ENCODE measurements around the gene PCGF1.

DNA sequence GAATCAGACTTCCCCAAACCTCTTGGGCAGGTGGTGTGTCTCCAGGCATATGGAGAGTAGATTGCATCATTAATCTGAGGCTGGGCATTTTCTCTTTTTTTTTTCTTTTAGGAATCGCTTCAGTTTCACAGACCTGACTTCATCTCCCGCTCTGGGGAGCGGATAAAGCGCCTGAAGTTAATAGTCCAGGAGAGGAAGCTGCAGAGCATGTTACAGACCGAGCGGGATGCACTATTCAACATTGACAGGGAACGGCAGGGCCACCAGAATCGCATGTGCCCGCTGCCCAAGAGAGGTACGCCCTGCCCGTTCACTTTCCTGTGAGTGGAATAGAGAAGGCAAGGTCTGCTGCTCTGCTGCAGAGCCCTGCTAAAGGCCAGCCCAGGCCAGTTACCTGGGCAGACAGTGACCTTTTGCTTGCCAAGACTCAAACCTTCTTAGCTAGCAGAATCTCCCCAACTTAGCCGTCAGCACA lies 40.1 kb downstream of the NAT8 start:
- PRO-cap = no peak

- PRO-cap = no peak
Observed at GRCh38 chr2:73700935-73701634, 36.1 kb downstream of the TPRKB start.

- PRO-cap = no peak
Observed at GRCh38 chr2:73832947-73833200, 4.1 kb downstream of the STAMBP start.

DNA sequence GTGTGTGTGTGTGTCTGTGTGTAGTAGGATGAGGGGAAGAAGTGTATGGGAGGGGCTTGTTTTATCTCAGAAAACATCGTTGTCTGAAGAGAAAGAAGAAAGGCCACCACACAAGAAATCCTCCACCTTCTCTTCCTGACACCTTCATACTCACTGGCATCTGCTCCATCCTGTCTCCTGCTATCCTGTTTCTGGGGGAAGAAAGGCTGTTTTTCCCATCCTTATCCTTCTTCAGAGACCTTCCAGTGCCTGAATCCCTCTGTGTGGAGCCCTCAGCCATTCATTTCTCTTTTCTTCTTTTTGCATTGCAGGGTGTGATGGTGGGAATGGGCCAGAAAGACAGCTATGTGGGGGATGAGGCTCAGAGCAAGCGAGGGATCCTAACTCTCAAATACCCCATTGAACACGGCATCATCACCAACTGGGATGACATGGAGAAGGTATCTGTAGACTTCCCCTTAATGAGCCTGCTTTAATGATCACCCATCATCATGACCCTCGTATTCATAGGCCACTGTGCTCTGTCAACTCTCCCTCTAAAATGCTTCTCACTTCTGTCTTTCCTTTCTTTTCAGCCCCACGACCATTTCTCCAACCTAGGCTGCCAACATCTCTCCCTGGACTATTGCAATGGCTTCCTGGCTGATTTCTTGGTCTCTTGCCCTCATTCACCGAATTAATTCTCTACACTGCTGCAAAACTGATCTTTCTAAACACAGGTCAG lies 9.4 kb downstream of the ACTG2 start:
- PRO-cap = no peak

DNA sequence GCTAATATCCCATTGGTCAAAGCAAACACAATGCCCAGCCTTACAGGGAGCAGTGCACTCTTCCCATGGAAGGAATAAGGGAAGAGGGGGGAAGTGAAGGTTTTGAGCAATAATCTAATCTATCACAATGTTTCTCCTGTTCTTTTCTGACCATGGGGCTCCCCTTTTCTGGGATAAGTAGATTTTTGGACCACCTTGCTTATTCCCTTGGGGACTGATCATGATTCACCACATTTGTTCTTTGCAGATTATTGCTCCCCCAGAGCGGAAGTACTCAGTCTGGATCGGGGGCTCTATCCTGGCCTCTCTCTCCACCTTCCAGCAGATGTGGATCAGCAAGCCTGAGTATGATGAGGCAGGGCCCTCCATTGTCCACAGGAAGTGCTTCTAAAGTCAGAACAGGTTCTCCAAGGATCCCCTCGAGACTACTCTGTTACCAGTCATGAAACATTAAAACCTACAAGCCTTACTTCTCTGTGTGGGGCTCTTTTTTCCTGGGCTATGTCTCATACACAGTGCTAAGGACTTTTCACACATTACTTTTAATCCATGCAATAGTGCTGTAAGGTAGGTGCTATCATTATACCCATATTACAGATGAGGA lies 7.4 kb upstream of the DGUOK start:
- PRO-cap = no peak

GRCh38 chr2:73979574-73980245 lies 5.0 kb upstream of the TET3 start:
- PRO-cap = no peak

GRCh38 chr2:74003003-74003895 lies 18.5 kb downstream of the TET3 start:
- PRO-cap = no peak

GRCh38 chr2:74198770-74199416 lies 478 bp downstream of the MTHFD2 start:
- PRO-cap = unidirectional peak, minus-strand start at chr2:74199262

DNA sequence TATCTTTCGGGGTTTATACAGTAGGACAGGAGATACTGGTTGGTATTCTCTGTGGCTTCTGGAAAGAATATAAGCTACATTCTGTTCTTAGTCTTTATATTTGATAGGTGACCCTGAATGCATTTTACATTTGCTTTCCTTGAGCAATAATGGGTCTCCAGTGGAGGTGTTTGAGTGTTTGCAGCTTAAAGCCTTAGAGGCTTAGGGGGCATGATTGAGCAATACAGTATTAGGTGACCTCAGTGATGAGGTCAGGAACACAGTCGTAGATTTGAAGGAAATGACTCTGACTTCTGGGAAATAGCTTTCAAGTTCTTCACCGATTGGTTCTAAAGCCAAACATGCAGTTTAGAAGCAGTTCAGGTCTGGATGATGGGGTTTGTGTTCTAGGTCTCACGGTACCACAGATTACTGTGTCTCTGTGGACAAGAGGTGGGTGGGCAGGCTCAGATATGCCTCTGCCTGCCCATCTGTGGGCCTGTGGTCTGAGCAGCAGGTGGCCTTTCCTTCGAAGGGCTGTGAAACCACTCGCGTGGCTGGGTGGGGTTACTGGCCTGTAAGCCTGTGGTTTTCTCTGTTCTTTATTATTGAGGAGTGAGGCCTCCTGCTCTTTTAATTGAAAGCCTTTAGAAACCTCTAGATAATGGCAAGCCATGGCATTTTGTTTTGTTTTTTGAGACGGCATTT lies 7.8 kb downstream of the MTHFD2 start:
- PRO-cap = no peak

DNA sequence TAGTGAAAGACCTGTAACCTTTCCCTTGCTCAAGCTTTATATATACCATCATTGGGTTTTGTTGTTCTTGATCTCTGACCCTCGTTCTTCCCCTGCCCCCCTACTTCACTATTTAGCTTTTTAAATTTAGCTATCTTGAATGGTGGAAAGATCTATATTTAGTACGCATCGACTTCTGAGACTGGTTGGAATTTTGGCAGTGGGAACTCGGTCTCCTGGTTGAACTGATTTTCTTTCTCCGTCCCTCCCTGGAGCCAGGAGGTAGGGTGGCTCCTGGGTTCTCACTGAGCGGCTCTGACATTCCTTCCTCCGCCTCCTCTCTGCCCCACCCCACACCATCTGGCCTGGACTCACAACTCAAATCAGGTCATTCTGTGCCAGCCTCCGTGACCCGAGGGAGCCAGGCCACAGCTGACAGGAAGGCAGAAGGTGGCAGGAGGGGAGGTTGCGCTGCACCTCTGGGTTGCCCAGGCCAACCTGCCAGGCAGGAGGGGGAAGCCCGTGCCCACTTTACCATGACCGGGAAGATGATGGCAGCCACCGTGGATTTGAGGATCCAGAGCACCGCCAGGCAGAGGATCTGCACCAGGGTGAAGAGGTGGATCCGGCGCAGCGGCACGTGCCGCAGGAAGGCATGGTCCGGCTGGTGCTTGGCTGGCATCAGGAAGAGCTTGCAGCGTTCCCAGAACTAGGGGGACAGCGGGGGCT lies 28.2 kb downstream of the MTHFD2 start:
- PRO-cap = no peak

- PRO-cap = no peak
Observed at GRCh38 chr2:74369855-74370879, 9.9 kb downstream of the DCTN1 start.

DNA sequence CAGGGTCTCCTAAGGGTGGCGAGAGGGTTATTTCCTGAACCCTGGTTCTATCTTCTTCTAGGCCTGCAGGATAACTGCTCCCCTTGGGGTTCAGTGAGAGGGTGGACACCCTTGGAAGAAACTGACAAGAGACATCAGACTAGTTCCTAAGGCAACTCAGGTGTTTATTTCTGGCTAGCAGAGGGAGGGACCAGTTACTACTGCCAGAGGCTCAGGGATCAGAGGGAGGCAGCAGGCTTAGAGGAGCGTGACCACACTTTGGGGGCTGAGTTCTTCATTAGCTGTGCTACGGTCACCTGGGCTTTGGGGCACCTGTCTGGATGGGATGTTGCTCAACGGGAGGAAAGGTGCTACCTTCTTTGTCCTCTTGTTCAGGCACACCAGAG lies 7.4 kb downstream of the C2orf81 start:
- PRO-cap = no peak

GRCh38 chr2:74425062-74425716 lies 3.7 kb downstream of the WDR54 start:
- PRO-cap = no peak

- PRO-cap = no peak
Observed at GRCh38 chr2:74471132-74471815, 1.2 kb downstream of the MRPL53 start.

GRCh38 chr2:74507073-74508205 lies at the start of gene PCGF1:
Gene PCGF1, minus strand, starts transcription at chr2:74507695.
- PRO-cap = bidirectional peak, plus-strand start at chr2:74507853, minus-strand start at chr2:74507696

GRCh38 chr2:74552255-74553555 lies 1.0 kb downstream of the LOXL3 start:
- PRO-cap = no peak

GRCh38 chr2:74833440-74833996 lies 409 bp upstream of the HK2 start:
- PRO-cap = bidirectional peak, plus-strand start at chr2:74834129, minus-strand start at chr2:74833885

DNA sequence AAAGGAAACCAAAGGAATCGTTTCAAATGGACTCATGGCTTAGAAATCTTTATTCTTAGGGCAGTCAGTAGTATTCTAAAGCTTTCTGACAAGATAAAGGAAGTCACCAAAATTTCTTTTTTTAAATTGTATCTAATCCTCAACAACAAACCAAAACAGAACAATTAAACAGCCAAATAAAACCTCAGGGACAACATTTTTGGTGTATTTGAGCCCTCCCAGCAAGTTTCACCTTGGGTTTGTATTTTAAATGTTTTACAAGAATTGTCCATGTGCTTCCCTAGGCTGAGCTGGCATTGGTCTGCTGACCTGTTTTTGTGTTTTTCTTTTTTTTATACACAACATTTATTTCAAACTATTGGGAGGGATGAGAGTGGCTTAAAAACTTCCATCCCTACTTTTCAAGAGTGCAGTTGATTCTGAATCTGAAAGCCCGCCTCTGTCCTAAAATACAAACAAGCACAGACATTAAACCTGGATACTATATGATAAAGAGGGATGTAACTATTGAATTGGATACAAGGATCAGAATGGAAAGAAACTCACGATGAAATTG lies 58.3 kb downstream of the HK2 start:
- PRO-cap = no peak

DNA sequence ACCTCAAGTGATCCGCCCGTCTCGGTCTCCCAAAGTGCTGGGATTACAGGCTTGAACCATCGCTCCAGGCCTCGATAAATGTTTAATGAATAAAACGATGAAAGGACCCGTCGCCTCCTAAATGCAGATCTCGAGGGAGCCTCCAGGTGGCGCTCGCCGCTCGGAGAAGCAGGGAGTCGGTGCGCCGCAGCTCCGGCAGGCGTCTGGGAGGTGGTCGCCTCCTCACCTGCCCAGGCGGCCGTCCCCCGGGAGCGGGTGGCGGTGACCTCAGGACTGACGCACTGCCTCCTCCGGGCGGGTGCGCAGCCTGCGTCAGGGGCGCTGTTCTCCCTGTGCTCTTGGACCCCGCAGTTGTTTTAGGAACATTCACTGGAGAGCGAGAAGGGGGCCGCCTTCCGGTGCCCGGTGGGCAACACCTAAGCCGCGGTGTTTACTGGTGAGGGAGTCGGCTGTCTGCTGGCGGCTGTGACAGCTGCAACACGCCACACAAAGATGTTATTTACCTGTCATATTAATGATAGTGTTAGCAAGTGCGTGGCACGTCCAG lies 38.6 kb upstream of the POLE4 start:
- PRO-cap = no peak

- PRO-cap = no peak
Observed at GRCh38 chr2:75428761-75429030, 132.0 kb downstream of the EVA1A start.

Data from ascending aorta (tissue), 1 donor.